ENCODE measurements around the genes SLFN14, PEX12, C17orf50, HEATR9, LYZL6, TBC1D3B and CCL4L2.

GRCh38 chr17:35531242-35531522, 6.3 kb downstream of the SLFN12L start:
- PRO-cap = no peak

GRCh38 chr17:35560746-35561287, at the start of gene SLFN14:
TSS of gene SLFN14 (minus strand) at chr17:35560819.
- PRO-cap = no peak

DNA sequence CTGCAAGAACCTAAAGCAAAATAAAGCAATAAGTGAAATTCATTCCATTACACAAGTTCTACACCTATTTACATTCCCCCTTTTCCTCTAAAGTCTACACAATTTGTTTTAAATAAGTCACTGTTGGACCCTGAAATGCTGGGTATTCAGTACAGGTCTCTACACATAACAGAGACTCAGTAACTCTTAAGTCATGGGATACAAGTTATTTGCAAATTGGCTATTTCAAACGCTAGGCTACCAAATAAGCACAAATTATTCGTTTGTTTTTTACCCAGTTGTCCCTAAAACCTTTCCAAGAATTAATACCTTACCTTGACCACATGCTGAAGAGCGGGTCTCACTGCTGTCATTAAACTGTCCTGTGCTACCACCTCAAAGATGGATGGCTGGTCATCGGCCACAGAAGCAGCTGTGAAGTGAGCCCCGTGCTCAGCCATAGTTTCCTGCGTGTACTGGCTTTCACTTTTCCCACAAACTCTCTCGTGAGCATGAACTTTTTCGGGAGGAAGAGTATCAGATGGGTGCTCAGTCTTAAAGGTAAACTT, 715 bp downstream of the PEX12 start:
- PRO-cap = no peak

GRCh38 chr17:35578130-35579134, at the start of gene PEX12:
TSS of gene PEX12 (minus strand) at chr17:35578571.
- PRO-cap = bidirectional peak, plus-strand start at chr17:35578756, minus-strand start at chr17:35578500; bidirectional peak, plus-strand start at chr17:35578827, minus-strand start at chr17:35578866

- PRO-cap = no peak
Measured at GRCh38 chr17:35596020-35596335, 8.9 kb downstream of the AP2B1 start.

- PRO-cap = no peak
Measured at GRCh38 chr17:35760569-35760980, at the start of gene C17orf50. TSS of gene C17orf50 (plus strand) at chr17:35760887.

DNA sequence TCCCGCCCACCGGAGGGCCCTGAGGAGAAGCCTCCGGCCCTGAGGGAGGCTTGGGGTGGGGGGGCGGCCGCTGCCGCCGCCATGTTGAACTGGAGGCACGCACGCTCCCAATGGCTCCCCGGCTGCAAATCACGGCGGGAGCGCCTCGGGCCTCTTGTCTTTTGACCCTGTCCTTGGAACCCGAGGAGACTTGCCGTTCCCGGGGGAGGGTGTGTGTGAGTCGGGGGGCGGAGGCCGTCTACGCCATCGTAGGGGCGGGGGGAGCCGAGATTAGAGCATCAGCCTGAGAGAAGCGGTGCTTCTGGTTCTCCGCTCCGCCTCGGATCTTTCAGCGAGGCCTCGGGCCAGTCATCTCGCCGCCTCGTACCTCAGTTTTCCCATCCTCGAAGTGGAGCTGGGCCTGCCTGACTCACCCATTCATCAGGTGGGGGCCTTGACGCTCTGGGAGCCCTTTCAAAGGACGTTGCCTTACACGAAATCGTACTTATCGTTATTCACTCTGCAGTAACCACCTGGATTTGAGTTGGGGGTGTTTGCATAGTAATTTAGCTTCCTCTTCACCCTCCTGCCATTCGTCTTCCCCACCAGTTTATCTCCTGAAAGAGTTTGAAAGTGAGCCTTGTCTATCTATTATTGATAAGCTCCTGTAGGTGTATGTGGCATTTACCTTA, 491 bp downstream of the TAF15 start:
- PRO-cap = unidirectional peak, minus-strand start at position 131 of the sequence

DNA sequence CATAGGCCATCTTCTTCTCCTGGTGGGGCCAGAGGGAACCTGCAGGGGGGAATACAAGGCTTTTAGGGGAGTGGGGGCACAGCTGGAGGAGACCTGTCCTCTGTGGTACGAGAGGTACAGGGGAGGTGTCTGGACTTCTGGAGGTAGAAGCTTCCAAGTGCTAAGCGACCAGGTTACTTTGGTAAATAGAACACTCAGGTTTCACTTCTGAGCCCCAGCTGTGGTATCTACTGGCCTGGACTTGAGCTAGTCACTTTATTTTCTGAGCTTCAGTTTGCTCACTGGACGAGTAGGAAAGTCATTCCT, at the start of gene HEATR9:
HEATR9 (minus strand) TSS at position 159 of the 306 bp plus-strand sequence.
- PRO-cap = no peak

- PRO-cap = no peak
Measured at GRCh38 chr17:35943507-35944072, at the start of gene LYZL6. TSS of gene LYZL6 (minus strand) at chr17:35943713.

DNA sequence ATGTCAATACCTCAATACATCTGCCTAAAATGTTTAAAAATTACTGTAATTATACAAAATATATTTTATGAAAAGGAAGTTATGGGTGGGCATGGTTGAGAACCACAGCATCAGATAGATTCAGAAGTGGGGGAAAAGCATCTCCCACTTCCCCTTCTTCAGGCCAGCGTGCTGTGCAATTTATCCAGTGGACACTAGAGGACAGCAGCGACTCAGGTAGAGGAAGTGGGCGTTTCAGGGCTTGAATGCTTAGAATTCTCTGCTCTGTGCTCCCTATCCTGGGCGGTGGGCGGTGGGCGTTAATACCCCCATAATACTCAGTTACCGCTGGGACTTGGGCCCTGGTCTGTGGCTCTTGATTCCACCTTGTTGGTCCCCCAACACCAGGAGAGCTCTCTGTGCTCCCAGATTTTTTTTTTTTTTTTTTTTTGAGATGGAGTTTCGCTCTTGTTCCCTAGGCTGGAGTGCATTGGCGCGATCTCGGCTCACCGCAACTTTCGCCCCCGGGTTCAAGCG, 3.6 kb upstream of the LYZL6 start:
- PRO-cap = no peak

DNA sequence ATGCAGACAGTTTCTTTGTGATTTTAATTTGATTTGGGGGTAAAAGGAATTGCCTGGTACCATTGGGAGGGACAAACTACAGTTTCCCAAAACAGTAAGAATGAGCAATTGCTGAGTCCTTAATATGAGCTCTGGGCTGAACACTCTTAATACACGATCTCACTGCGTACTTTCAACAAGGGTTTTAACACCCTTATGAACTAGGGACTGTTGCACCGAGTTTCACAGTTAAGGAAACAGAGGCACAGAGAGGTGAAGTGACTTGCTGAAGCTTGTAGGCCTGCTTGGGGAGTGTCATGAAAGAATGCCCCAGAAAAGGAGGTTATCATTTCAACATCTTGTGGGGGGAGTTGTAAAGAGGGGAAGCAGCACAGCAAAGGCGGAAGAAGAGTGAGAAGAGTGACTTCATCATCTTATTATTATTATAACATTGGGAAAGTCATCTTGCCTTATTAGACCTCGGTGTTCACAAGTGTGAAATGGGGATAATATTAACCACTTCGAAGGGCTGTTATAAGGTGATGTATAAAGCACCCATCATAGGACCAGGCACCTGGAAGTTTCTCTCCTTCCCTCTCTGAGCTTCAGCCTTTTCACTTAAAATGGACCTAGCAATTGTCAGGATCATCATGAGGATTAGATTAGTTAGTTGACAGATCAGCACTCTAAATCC, 2.1 kb downstream of the CCL4 start:
- PRO-cap = no peak

DNA sequence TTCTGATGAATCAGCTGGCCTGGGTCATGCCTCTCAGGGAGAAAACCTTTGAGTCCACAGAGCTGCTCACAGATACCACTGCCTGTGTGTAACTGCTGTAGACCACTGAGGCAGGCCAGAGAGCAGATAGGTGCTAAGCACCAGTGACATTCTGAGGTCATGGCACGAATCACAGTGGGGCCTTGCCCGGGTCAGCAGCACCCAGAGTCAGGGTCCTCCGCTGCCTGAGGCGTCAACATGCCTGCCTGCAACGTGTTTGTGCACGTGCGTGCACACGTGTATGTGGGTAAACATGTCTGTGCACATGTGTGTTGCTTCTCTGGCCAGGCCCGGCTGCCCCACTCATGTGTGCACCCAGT, at the start of gene TBC1D3B:
TBC1D3B (minus strand) TSS at position 153 of the 359 bp plus-strand sequence.
- PRO-cap = no peak

DNA sequence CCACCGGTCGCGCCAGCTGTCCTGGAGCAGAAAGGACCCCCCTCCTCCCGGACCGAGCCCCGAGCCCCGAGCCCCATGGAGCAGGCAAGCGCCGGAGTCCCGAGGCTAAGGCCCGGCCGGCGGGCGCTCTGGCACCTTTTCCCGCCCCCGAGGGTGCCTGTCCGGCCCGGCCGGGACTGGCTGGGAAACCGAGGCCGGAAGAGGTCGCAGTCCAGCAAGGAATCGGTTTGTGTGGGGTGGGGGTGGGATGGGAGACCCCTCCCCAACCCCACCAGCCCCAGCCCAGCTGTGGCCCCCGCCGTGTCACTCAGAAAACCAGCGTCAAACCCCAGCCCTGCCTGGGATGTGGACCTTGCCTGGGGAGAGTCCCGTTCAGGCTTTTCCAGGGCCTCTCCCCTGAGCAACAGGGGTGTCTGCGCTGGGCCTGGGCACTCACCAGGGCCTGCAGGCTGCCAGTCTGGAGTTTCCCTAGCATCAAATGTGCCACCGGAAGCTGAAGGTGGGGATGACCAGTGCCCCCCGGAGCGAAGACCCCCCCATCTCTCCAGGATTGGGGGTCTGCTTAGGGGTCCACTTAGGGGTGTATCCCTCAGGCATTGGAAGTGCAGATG, 7.1 kb upstream of the TBC1D3B start:
- PRO-cap = unidirectional peak, minus-strand start at position 347 of the sequence

DNA sequence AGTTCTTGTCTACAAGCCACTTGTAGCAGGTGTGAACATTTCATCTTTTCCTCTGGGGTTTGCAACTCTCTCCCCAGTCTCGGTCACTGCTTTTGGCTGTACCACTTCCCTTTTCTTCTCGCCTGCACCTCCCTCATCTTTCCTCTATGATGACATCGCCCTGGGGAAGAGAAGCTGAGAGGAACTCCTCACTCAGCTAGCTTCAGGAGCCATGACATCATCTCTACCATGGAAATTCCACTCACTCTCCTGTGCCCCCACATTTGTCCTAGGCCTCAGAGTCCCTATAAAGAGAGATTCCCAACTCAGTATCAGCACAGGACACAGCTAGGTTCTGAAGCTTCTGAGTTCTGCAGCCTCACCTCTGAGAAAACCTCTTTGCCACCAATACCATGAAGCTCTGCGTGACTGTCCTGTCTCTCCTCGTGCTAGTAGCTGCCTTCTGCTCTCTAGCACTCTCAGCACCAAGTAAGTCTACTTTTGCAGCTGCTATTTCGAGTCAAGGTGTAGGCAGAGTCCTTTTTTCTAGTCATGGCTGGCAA, at the start of gene CCL4L2:
CCL4L2 (plus strand) TSS at position 314 of the 542 bp plus-strand sequence.
- PRO-cap = no peak

DNA sequence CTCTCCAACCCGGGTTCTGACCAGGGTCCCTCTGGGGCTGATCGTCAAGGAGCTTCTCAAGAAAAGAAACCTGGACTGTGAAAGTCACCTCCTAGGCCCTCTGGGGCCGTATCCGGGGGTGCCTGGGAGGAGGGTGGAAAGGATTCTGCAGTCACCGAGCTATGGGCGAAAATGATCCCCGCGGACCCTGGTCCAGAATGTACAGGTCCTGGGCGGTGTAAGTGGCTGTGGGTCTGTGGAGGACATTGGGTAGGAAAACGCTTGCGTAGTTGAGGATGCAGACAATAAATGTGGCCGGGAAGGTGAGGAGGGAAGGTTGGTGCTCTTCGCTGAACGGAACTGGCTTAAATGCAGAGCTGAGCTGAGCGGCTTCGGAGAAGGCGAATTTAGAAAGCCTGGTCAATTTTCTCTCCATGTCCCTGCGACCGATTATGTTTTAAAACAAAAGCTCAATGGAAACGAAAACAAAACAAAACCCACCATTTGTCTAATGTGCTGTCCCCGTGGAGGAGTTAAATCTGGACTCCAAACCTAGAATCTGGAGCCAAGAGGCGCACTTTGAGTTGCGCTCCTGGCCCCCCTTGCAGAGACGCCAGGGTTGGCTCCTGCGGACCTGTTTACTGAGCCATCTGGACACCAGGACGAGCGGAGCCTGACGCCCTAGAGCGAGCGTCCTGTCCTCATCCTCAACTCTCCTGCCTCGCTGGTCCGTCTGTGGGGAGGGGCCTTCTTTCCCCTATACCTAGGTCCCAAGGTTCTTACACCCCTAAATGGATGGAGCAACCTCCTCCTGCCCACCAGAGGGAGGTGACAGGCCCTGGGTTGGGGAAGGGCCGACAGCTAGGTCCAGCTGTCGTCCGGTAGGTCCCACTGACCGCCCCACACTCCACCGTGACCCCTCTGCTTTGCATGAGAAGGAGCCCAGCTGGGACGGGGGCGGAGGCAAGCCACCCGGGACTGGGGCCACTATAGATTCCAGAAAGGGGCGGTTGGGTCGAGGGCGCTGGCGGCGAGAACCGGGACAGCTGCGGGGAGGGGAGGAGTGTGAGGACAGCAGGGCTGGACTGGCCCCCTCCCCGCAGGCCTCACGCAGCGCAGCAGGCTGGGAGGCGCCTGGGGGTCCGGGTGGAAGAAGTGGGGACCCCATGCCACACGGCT, 3.3 kb upstream of the LHX1 start:
- PRO-cap = no peak

DNA sequence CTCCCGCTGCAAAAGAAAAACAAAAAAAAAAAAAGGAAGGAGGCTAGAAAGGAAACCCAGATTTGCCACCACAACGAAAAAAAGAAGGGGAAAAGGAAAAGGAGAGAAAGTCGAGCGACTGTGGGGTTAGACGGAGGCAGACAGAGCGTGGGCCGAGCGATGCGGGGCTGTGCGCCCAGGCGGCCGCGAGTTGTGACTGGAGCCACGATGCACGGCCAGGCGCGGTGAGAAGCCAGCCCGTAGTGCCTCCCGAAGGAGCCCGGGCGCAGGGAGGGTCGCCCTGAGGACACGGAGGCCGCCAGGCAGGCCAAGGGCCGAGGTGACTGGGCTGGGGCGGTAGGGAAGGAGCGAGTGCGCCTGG, 273 bp upstream of the LHX1 start:
- PRO-cap = no peak

GRCh38 chr17:36949660-36949993, 873 bp downstream of the AATF start:
- PRO-cap = no peak

- PRO-cap = no peak
Measured at GRCh38 chr17:37712798-37713879, 31.7 kb downstream of the HNF1B start.

DNA sequence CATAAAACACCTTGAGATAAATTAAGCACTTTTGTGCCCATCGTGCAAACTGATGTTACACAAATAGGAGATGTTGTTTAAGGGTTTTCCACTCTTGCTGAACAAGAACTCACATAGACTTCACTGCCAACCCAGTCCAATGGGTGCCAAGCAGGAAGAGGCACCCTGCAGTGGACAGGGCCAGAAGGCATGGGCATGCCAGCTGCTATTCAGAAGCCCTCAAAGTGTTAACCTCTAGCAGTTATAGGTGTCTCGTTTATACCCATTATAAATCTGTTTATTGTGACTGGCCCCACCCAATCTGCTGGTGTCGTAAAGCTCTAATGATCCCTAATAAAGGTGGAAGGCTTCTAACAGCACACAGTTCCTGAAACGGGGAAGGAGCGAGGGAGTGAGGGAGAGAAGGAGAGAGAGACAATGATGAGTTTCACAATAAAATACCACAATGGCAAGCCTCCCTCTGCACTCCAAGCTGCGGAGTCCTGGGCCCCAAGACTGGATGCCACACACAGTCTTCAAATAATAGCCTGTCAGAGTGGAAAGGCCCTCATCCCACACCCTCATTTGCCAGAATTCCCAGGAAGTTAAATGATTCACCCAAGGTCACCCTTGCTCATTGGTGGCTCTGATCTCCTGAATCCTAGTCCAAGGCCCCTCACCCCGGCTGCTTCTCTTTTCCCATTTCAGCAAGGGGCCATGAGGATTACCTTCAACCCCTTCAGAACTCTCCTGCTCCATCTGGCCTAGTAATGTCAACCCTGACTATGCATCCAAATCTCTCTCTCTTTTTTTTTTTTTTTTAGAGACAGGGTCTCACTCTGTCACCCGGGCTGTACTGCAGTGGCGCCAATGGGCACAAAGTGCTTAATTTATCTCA, 23.7 kb downstream of the HNF1B start:
- PRO-cap = no peak

- PRO-cap = no peak
Measured at GRCh38 chr17:37759040-37759807, 14.4 kb upstream of the HNF1B start.

All from osteocyte (in vitro differentiated cells).